ENCODE results near the gene TDRD12.

GRCh38 chr19:32699935-32700284, 8.3 kb downstream of the NUDT19 start:
- PRO-cap: no peak

DNA sequence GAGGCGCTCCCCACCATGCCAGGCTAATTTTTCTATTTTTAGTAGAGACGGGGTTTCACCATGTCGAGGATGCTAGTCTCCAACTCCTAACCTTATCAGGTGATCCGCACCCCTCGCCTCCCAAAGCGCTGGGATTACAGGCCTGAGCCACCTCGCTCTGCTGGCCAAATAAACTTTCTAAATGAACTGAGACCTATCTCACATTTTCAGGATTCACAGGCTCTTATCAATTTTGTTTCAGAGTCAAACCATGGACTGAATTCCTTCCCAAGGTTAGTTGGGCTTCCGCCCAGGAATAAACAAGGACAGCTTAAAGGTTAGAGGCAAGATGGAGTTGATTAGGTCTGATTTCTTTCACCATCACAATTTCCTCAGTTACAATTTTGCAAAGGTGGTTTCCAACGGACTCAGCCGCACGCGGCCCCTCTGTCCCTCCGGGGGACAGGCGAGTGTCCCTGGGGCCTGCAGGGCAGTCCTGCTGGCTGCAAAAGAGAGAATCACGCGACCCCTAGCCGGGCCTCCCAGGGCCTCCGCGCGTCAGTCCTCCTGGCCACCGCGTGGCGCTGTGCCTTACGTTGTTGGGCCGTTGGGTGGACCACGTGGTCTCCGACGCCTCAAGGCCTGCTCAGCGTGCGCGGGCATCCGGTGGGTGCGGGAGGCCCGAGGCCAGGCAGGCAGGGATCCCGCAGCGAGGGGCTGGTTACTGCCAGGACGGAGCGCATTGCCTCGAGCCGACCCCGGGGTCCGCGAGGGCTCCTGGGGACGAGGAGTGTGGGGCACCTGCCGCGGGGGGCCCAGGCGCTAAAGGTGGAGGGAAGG, at the start of gene TDRD12:
Gene TDRD12, plus strand, starts transcription at position 622 of the 819 bp plus-strand sequence.
- PRO-cap: no peak

DNA sequence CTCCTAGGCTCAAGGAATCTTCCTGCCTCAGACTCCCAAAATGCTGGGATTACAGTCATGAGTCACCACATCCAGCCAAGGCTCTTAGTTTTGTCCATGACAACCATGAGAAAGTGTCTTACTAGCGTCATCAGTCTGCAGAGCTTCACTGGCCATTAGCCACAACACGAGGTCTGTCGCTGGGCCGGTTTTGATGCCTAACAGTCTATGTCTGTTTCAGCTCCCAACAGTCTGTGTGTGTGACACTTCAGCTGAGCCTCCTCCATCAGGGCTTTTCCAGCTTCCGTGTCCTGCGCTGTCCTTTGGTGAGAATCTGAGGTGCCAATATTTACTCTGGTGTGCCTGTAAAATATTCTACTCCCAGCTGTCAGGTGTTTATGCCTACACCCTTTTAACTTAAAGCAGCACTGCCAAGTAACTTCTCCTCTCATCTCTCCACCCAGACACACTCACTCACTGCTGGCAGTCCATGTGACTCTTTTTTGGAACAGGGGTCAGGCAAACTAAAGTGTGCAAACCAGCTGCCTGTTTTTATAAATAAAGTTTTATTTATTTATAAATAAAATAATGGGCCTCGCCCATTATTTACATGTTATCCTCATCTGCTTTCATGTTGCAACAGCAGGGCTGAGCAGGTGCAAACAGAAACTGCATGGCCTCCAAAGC, 47.4 kb downstream of the CEP89 start:
- PRO-cap: no peak

- PRO-cap: no peak
These were observed 25.8 kb downstream of the RHPN2 start for GRCh38 chr19:33039055-33039206.

DNA sequence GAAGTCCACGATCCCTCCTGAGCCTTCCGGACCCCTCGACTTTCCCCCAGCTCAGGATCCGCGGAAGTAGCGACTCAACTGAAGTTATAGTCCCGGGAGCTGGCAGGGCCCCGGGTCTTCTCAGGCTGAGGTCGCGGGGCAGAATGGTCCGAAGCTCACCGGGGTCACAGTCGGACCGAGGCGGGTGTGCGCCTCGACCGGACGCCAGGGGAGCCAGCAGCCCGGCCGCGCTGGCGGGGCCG, 17.7 kb upstream of the LRP3 start:
- PRO-cap: bidirectional peak, plus-strand start at position 87 of the sequence, minus-strand start at position 145 of the sequence

- PRO-cap: bidirectional peak, plus-strand start at chr19:33227151, minus-strand start at chr19:33226931
These were observed 1.2 kb upstream of the SLC7A10 start for GRCh38 chr19:33226719-33227302.

DNA sequence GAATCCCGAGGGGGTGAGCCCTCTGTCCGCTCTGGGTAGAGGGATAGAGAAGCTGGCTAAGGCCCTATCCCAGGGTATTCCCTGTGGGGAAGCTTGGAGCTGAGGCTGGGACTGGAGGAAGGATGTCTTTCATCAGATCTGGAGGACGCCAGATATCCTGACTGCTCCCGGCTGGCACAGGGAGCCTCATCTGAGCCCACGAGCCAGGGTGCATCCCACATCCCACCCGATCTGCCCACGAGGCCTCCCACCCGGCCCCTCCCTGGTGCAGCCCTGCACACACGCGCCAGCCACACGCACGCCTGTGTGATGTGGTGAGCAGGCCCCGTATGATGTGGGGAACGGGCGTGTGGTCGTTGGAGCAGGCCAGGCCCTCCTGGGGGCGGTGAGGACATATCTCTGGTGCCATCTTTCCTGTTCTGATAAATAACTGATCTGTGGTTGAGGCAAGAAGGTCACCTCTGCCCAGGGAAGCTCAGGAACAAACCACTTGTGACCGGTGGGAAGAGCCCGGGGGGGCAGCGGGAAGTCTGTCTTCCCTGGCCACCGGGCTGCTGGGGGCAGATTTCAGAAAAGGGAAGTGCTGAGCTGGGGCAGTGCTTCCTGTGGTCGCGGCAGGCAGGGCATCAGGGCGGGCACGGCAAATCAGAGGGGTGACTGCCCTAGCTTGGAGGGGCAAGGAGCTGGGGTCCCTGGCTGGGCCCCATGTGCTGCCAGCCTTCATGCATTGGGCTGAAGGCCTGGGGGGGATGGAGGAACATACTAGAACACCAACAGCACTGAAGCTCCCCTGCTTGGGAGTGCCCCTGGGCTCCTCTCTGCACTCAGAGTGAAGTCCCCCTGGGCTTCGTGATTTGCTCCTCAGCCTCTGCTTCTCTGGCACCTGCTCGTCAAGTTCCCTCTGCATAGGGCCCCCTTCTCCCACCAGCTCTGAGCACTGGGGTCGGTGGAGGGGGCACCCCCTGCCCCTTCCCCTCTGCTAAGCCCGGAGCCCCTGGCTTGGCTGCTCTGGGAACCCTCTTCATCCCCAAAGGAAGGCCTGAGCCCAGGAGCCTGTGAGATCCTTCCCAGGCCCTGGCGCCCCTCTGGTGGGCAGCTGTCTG, 35.1 kb upstream of the SLC7A10 start:
- PRO-cap: no peak

DNA sequence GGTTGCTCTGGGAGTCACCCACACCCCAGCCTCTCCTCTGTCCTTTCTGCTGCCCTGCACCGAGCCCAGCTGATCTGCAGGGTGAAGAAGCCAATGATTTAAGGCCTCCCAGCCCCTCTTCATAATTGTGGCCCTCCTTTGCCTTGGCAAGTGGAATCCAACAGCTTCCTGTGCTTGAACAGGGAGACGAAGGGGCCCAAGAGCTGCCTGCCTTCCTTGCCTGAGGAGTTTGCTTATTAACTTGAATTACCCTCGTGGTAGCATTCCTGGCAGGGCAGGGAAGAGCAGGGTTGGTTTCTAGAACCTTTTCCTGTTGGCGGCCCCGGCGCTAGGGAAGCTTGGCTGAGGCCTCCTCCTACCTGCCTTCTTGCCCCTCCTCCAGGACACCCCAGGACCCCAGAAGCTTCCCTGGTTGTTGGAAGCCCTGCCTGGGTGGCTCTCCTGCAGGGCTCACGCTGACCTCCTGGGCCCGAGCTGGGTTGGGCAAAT, 10.9 kb downstream of the CEBPA start:
- PRO-cap: no peak

DNA sequence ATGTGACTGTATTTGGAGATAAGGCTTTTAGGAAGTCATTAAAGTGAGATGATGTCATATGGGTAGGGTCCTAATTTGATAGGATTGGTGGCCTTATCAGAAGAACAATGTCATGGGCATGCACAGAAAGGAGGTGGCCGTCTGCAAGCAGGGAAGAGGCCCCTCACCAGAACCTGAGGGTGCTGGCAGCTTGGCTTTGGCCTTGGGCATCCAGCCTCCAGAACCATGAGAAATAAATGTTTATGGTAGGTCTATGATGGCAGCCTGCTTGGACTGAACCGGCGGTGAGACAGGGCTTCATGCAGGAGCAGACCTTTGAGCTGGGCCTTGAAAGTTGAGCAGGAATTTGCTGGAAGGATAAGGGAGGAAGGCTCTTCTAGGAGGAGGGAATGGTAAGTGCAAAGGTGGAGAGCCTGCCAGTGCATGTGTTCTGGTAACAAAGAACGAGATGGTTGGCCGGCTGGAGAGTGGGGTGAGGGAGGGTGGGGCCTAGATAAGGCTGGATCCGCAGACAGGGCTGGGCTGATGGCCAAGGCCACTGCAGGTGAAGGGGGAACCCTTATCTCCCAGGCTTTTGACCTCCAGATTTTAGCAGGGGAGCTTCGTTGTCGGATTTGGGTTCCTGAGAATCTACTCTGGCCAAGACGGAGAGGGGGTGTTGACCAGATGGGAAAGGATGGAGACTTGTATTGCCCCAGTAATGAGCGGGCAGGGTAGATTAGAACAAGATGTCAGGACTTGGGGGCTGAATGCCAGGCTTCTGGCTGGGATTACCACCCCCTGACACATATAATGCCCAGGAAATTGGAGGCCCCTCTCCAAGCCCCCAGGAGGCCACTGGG, 2.9 kb upstream of the CEBPA start:
- PRO-cap: no peak

DNA sequence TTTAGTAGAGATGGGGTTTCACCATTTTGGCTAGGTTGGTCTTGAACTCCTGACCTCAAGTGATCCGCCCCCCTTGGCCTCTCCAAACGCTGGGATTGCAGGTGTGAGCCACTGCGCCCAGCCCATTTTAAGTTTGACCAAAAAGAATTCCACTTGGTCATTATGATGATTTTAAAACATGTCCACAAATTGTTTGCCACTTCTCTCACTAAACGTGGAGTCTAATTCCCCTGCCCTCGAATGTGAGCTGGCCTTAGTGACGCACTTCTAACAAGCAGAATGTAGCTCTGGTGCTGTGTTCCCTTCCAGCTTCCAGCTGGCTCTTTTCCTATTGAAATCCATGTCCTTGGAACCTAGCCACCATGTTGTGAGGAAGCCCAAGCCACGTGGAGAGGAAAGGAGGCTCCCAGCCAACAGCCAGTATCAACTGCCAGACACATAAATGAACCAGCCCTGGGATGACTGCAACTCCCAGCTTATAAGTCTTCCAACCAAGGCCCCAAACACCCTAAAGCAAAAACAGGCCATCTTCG, 23.5 kb upstream of the CEBPA start:
- PRO-cap: no peak

GRCh38 chr19:33348379-33349258, 24.9 kb upstream of the CEBPG start:
- PRO-cap: no peak

DNA sequence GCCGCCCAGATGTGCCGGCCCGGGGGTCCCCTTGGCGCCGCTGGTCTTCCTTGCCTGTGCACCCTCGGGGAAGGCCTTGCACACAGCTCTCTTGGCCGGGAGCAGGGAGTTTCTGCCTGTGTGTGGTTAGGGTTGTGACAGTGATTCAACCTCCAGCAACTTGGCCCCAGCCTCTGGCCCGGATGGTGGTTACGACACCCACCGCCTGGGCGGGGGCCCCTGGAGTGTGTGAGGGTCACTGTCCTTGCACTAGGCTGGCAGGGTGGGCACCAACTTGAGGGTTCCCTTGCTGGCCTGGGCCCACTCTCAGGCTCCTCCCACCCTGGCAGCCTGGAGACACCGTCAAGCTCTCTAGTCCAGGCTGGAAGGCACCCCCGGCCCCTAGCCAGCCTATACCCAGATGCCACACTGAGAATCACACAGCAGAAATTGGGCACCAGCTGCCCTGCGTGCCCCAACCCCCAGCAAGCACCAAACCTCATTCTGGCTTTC, 20.9 kb downstream of the CEBPG start:
- PRO-cap: no peak

GRCh38 chr19:33403245-33404189, 30.0 kb downstream of the CEBPG start:
- PRO-cap: no peak

DNA sequence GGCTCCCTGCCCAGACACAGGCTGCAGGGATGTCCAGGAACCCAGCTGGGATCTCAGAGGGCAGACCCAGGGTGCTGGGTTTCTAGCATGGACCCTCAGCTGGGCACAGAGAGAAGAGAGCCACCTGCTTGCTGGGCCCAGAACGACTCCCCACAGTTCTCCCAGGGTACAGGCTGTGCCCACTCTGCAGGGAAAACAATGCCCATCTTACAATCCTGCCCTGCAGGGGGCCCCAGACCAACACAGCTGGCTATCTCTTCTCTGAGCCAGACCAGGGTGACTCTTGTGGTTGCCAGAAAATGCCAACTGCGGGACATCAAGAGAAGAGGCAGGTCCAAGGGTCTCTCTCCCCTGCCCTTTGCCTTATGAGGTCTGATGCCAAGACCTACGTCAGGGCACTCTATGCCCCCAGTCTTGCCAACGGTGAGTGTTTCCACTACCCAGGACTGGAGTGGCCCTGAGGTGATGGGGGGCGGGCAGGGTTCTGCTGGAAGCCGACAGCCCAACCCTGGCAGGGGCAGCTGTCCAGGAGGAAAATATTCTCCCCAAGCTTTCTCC, 64.7 kb downstream of the CEBPG start:
- PRO-cap: no peak

- PRO-cap: no peak
These were observed 11.8 kb downstream of the PEPD start for GRCh38 chr19:33509587-33510359.

DNA sequence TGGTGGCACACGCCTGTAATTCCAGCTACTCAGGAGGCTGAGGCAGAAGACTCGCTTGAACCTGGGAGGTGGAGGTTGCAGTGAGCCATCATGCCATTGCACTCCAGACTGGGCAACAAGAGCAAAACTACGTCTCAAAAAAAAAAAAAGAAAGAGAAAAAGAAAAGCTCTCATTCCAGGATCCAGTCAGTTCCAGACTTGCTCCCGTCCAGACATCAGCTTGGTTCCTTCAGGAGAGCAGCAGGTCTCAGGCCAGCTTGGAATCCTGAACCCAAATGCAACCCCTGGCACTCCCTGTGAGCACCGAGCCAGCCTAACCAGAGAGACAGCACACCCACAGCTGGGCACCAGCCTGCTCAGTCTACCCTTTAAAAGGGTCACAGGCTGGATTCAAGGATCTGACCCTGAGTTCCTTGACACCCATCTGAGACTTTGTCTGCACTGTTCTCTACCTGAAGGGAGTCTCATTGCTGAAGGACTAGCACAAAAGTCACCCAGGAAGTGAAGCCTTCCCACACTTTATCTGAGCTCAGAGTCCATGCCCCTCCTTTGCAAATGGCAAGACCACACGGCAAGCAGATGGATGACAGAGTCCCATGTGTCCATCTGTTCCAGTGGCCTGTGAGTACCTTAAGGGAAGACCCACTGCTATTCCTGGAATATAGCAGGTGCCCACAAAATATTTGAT, 1.5 kb downstream of the PEPD start:
- PRO-cap: no peak

DNA sequence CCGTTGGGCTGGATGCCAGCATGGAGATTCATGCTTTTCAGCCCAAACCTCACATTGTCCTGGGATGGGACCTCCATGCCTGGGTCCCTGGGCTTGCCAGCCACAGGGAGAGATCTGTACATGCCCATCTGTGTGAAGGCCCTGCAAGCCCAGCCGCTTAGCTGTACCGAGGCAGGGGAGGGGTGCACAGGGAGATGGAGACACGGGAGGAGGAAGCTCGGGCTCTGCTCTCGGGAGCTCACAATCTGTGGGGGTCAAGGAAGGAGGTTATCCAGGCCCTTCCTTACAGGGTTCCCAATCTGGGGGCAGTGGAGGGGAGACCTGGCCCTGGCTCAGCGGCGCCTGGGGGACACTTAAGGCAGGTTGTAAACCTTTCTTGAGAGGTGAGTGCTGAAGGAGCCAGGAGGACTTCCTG, 77.3 kb downstream of the CHST8 start:
- PRO-cap: no peak

GRCh38 chr19:33813182-33813790, 16.6 kb downstream of the KCTD15 start:
- PRO-cap: no peak

DNA sequence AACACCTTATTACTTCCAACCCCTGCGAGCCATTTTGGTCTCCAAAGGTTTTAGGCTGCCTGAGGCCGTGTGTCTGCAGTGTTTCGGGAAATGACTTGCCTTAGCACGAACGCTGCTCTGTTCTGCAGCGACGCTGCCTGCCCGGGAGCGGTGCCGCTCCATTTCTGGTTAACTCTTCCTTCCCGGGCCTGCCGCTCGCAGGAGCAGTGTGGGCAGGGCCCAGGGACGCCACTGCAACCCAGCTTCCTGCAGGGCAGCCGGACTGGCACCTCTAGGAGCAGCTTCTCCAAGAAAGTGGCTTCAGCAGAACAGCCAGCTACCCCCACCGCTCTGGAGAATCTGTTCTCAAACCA, 72.1 kb downstream of the KCTD15 start:
- PRO-cap: bidirectional peak, plus-strand start at position 203 of the sequence, minus-strand start at position 124 of the sequence

DNA sequence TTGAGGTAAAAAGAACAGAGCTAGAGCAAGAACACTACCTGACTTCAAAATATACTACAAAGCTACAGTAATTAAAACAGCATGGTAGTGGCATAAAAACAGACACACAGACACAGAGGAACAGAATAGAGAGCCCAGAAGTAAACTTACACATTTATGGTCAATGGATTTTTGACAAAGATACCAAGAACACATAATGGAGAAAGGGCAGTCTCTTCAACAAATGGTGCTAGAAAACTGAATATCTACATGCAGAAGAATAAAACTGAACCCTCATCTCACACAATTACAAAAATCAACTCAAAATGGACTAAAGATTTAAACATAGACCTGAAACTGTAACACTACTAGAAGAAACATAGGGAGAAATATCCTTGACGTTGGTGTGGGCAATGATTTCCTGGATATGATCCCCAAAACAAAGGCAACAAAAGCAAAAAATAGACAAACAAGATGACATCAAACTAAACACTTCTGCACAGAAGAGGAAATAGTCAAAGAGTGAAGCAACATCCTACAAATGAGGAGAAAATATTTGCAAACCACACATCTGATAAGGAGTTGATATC, 158.1 kb upstream of the LSM14A start:
- PRO-cap: no peak